Ascending aorta (tissue), 1 donor: Measurements from ENCODE around the gene ARL9.

DNA sequence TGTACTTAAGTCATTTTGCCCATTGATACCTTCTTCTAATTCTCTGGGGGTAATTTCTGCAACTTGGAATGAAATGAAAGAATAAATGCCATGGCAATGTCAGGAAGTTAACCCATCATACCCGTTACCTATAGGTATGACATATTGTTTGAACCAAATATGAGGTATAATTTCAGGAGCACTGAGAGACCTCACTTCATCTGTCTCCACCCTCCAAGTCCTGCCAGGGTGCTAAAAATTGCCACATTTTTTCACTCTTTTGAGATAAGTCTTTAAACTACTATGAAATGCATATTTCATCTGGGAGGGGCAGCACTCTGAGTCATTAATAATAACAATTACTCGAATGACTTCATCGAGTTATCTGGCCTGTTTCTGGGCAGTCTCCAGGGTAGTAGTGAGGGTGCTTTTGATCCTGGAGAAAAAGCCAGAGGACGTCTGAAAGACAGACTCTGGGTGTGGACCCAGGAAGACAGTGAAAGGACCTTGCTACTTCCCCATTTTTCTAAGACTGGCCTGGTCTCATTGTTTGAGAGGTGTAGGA lies 42.4 kb upstream of the SRD5A3 start:
- PRO-cap: no peak

- PRO-cap: no peak
Measured at GRCh38 chr4:55346924-55347419, 930 bp downstream of the SRD5A3 start.

- PRO-cap: no peak
Measured at GRCh38 chr4:55360951-55361246, 14.9 kb downstream of the SRD5A3 start.

DNA sequence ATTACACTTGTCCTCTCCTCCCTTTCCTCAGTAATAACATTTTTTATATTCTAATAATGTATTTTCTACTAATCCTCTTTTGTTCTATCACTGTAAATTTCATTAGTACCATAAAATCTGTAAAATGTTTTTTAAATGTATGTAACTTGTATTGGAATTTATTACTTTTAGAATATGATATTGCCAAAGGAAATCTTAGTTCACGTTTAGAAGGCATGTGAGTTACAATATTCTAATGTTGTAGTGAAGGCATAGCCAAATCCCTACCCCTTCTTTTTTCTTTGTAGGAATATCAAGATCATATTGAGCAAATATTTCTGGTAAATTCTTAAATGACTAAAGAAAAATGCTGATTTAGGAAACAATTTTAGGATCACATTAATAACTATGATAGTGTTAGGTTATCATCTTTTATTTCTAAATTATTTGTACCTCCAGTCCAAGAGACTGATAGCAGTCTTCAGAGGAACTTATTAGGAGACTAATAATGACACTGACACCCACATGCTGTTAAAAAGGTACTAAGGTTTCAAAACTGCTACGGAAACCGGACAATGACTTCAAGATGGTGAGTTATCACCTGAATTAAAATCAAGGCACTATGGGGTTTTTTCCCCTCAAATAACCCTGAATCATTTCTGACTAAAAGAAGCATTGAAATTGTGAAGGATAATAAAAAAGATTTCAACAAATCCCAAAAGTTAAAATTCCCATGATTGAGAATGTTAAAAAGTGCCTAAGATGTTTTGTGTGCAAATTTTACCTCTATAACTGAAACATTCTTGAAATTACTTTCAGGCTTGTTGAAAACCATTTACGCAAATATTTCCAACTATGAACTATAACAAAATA lies 38.1 kb downstream of the TMEM165 start:
- PRO-cap: no peak

GRCh38 chr4:55437937-55438616 lies 42.3 kb downstream of the TMEM165 start:
- PRO-cap: no peak

DNA sequence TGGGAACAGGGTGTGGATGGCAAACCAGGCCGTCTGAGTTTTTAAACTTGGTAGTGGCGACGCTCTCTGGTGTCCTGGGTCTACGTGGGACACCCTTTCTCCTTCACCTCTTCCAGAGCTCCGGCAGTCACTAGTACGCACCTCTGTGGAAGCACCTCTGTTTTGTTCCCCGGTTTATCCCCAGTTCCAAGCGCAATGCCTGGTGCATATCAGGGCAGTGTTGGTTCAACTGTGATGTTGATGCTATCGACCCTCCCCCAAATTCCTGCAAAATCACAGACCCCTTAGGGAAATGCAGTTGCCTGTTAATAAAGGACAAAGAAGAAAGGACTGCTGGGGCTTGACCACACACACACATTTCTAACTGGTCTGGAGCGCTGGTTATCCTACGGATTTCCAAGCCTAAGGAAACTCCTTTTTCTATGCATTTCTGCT lies 480 bp upstream of the NMU start:
- PRO-cap: no peak

GRCh38 chr4:55636996-55637863 lies 1.1 kb upstream of the NMU start:
- PRO-cap: no peak

DNA sequence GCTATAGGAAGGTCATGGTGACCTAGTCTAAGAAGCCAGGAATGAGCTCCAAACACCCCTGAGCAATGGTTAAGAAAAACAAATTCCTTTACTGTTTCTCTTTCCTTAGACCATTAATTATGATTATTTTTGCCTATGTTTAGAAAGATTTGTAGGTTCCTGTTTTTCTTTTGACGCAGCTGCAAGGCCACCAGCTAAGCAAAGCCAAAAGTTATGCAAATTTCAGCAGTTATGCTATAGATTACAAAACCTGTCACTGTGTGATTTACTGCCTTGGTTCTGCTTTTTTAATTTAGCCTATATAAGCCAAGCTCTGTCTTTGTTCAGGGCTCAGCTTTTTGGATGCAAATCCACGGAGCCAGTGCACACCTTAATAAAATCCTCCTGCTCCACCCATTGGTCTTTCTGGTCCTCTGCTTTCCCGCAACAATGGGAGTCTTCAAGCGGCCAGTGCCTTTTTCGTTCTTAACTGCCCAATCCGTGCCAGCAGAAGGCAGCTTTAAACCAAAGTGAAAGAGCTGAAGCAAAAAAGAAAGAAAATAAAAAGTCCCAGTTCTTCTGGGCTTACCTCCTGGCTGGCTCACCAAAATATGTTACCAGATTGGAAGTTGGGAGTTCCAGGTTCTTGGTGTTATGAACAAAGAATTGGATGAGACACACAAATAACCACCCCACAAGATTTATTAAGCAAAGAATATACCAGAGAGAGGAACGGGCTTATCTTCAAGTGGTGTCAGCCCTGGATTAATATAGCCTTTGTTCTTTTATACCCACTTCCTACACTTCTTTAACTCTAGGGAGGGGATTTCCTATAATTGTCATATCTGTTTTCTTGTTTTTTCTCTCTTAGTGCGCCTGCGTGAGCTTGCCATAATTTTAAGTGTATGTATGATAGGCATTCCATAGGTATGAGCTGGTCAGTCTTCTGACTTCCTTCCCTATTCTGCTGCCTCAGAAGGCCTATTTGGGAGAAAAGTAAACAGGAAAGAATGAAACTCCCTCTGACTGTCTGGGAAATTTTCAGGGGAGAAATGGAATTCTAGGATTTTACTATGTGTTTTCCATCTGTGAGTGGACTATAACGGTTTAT lies 1.1 kb upstream of the CEP135 start:
- PRO-cap: no peak

GRCh38 chr4:55949957-55950496 lies 1.3 kb downstream of the CEP135 start:
- PRO-cap: no peak

DNA sequence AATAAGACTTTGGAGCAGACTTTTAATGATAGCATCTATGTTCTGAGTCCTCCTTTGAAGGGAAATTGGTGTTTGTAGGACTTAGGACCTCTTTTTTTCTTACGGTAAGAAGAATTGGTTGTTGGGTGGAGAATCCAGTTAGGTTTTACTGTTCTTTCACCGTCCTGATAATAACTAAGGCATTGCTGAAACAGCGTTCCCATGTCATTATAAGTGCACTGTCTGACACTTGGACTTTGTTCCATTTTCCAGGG lies 119.8 kb downstream of the AASDH start:
- PRO-cap: no peak

DNA sequence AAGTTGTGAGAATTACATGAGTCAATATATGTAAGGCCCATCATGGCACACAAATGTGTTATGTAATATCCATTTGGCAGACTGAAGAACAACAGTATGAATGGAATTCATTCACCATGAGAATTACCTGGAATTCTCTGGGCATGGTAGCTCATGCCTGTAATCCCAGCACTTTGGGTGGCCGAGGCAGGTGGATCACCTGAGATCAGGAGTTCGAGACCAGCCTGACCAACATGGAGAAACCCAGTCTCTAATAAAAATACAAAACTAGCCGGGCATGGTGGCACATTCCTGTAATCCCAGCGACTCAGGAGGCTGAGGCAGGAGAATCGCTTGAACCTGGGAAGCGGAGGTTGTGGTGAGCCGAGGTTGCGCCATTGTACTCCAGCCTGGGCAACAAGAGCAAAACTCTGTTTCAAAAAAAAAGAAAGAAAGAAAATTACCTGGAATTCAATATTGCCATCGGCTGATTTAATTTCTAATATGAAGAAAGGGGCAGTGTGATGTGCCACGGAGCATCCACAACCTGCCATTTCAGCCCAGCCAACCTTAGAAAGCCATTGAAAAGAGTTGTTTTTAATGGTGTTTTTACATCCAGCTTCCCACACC lies 4.7 kb upstream of the SRP72 start:
- PRO-cap: no peak

- PRO-cap: no peak
Measured at GRCh38 chr4:56505130-56506039, at the start of gene ARL9. ARL9 (plus strand) TSS chr4:56505791.

DNA sequence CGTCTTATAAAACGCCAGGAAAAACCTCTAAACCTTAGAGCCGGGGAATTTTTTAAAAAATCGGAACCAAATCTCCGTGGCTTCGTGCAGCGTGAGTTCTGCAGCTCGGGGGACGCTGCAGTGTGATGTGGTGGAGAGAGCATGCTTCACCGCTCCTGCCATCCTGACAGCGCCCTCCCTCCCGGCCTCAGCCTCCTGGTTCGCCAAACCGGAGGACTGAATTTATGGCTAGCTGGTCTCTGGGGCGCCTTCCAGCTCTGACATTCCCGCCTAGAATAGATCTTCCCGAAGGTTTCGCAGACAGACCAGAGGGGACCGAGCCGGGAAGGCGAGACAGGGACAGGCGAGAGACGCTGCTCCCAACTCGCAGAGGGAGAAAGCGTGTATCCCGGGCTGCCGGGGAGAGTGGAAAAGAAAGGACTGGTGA lies 25.9 kb downstream of the HOPX start:
- PRO-cap: no peak

- PRO-cap: no peak
Measured at GRCh38 chr4:56703693-56703989, 22.5 kb upstream of the HOPX start.

DNA sequence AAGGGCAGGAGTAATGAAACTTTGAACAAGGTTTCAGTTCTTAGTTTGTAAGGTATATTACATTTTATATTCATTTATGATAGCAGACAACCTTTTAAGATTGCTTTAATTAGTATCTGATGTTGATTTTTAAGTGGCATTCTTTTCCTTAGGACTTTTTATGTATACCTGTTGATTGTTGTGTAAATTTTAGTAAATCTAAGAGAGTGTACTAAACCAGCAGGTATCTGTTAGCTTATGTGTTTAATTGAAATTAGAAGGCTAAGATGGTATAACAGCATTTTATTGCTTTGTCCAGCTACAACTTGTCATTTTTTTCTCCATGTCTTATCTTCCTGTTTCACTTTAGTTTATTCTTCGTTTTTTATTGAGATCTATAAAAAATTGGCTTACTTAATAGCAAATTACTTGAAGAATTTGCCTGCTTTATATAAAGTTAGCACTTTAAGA lies 24.5 kb downstream of the REST start:
- PRO-cap: no peak

GRCh38 chr4:57008526-57009009 lies 29.9 kb downstream of the POLR2B start:
- PRO-cap: no peak

GRCh38 chr4:57030955-57031458 lies 52.3 kb downstream of the POLR2B start:
- PRO-cap: no peak

GRCh38 chr4:57043584-57044197 lies 65.0 kb downstream of the POLR2B start:
- PRO-cap: no peak

GRCh38 chr4:57111174-57111501 lies 953 bp upstream of the IGFBP7 start:
- PRO-cap: no peak

- PRO-cap: no peak
Measured at GRCh38 chr4:59818654-59819068, 1381.5 kb upstream of the ADGRL3 start.